Smooth muscle cell (in vitro differentiated cells): ENCODE measurements around a stretch of chr14.

GRCh38 chr14:52045142-52045491 is 23.7 kb downstream of the NID2 start:
- RAMPAGE, long total RNA, result no peak

- RAMPAGE, long total RNA, result no peak
These were observed 81.5 kb downstream of the TXNDC16 start for GRCh38 chr14:52470759-52471255.

GRCh38 chr14:52703185-52703690 is 3.8 kb upstream of the PSMC6 start:
- RAMPAGE, long total RNA, result no peak

GRCh38 chr14:52729525-52730072 is 367 bp upstream of the STYX start:
- RAMPAGE, long total RNA, result no peak

DNA sequence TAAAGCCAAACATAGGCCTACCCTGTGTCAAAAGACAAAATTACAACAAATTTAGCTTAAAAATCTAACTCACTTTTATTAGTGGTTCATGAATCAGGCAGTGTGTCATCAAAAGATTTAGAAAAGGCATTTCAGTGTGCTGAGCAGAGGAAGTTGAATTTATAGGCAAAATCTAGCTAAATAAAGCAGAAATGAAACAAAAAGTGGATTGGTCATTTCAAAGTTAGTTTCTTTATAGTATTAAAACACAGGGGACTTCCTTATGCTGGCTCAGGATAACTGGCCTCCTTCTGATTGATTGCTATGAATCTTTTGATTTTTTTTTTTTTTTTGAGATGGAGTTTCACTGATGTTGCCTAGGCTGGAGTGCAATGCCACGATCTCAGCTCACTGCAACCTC is 12.5 kb downstream of the STYX start:
- RAMPAGE, long total RNA, result no peak

- RAMPAGE, long total RNA, result no peak
These were observed 631 bp downstream of the GNPNAT1 start for GRCh38 chr14:52790828-52791124.

DNA sequence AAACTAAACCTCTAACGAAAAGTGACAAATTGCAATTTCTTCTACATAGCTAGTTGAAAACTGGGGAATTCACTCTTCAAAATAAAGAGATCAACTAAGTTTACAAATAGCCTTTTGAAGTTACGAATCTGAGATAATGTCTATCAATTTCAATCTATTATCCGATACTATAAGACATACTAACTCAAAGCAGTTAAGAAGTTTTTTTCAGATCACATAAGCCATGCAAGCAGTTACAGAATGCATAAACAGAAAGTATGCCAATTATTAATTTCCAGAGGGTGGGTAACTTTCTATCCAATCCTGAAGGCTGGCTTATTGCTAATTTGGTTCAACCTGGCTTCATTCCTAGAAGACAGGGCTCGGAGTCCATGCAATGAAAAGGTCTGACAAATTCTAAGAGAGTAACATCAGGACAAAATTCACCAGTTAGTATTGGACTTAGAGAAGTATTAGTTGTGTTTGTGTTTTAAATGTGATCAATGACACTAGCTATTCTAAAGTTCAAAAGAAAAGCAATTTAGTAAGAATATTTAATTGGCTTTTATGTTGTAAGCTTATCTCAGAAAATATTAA is 15.0 kb downstream of the FERMT2 start:
- RAMPAGE, long total RNA, result no peak

DNA sequence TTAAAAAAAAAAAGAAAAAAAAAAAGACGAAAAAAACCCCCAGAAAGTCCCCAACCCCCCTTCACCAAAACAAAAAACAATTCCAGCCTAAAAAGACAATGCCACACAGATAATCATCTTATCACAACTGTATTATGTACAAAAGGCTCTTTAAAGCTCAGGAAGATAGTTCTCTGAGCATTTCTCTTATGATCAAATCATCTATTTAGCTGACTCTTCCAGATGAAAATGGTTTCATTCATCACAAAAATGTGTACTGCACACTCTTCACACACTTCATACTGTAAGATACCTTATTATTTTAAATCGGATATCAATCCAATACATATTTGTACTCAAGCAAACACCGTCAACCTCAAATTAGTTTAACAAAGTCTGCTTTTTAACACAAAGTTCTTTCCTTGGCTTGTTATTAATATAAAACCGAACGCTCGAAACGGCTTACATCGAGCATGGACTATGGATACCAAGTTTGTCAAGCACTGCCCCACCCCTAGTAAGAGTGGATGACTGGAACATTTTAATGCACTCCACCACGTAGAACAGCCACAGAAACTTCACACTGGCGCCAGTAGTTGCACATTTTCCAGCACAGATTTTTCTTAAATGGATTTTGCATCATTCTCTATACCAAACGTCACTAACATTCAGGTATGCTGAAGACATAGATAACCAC is 1.3 kb downstream of the FERMT2 start:
- RAMPAGE, long total RNA, result no peak

- RAMPAGE, long total RNA, result no peak
These were observed 80.7 kb downstream of the DDHD1 start for GRCh38 chr14:53072426-53072843.

GRCh38 chr14:53217369-53218118 is 64.4 kb upstream of the DDHD1 start:
- RAMPAGE, long total RNA, result start-site peak on the plus strand at chr14:53217854-53217898, 10 and 5 reads in 2 replicates

DNA sequence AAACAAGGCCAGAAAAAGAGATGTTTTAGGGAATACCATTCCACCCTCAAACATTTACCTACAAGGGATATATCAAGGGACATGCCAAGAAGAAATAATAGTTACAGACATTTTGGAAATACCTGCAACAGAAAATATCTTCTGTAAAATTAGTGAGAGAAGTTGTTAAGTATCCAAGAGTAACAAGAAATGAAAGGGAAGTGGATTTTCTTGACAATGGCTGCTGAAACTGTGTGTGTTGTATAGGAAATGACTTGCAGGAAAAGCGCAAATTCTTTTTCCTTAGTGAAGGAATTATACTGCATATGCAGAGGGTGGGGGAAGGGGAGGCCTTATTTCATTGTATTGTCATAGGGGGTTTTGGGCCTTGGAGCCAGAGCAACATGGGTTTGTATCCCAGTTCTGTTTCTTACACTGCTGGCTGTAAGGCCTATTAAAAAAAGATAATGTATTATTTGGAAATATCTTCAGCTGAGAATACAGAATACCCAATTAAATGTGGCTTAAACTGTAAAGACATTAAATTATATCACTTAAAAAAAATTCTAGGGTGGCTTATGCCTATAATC is 84.4 kb upstream of the DDHD1 start:
- RAMPAGE, long total RNA, result no peak

- RAMPAGE, long total RNA, result no peak
These were observed 32.0 kb upstream of the CDKN3 start for GRCh38 chr14:54364566-54365481.

- RAMPAGE, long total RNA, result no peak
These were observed 17.0 kb downstream of the CNIH1 start for GRCh38 chr14:54424130-54424657.

DNA sequence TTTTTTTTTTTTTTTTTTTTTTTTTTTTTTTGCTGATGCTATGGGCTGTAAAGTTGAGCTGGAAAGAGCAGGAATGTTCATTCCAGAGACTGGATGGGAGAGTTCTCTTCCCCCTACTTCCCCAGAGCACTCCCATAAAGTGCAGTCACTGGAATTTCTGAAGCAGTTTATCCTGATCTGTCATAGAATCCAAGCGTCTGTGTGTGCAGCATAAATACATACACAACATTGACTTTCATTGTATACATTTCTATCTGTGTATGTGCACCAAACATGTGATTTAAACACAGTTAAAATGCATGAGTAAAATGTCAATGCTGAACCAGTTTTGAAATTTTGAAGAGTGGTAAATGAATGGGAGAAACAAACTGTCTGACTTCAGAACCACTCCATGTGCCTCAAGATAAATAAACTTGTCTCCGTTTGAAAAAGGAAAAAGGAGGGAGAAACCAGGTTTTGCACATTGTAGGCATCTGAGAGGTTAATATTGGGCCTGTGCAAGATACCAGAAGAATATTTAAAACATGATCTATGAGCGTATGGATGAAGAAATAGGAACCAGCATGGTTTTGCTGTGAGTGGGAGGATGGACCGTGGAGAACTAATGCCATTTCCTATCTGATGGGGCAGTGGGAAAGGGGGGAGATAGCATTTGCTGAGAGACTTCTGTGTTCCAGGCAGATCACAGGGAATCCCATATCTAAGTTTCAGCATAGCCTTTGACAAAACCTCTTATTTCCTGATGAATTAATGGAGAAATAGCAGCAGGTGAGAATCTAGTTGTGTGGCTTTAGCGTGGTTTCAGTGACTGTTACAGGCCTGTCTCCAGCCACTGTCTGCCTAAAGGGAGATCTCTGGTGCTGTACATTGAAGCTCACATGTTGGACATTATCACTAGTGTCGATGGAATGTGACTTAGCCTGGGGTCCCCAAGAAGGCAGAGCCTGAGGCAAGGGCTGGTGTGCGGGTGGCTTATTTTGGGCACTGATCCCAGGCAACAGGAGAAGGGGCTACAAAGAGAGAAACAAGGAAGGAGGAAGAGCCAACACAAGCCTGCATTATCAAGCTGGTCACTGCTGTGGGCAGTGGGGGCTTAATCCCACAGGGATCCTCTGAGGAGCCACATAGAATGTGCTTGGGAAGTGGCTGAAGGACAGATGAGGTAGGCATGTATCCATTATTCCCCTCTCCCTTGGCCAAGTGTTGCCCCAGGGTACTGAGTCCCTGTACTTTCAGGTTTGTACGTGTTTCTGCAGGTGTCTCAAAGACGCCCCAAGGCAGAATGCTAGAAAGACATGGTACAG is 9.5 kb downstream of the SAMD4A start:
- RAMPAGE, long total RNA, result no peak

GRCh38 chr14:54633032-54633537 is 66.2 kb downstream of the SAMD4A start:
- RAMPAGE, long total RNA, result no peak

DNA sequence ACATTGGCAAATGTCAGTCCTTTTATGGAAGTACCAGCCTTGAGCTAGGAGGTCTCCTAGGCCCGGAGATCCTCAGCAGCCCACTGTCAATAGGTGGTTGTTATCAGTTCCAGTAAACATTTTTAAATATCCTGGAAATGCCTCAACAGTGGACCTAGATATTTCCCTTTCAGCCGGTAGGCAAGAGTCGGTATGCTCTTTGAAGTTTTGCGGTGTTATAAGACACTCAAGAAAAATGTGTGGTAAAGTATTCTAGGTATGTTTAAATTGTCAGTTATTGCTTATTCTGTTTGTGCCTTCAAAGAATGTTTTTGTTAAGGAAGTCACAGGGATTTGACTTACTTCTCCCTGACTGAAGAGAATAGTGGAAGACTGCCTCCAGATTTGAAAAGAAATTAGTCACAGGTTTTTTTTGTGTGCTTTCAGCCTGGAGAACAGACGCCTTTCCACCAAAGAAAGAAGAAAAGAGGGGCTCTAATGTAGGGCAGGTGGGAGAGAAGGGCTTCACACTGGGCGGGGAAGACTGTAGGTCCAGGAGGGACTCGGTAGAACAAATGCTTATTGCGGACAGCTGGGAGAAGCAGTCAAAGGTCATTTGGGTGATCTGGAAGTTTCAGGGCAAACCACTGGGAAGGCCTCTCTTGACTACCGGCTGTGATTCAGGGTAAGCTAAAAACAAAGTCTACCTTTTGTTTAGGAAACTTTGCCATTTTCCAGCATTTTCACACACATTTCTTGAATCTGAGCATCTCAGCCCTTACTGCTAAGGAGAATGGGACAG is 76.7 kb downstream of the SAMD4A start:
- RAMPAGE, long total RNA, result no peak

DNA sequence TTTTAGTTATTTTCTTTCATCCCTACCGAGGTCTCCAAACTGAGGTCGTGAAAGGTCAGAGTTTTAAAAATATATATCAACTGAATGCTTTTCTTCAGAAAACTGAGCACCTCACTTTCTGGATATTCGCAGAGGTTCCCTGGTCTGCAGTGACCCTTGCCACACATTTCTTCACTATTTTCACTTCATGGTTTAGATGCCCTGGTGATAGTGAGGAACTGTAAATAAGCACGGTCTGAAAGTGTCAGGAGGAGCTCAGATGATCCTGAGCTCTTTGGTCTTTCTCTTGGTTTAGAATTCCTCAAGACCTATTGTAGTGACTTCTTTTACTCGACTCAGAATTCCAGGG is 83.9 kb downstream of the SAMD4A start:
- RAMPAGE, long total RNA, result no peak

GRCh38 chr14:54652877-54653371 is 86.0 kb downstream of the SAMD4A start:
- RAMPAGE, long total RNA, result no peak

- RAMPAGE, long total RNA, result no peak
These were observed 87.0 kb downstream of the SAMD4A start for GRCh38 chr14:54653626-54654561.

DNA sequence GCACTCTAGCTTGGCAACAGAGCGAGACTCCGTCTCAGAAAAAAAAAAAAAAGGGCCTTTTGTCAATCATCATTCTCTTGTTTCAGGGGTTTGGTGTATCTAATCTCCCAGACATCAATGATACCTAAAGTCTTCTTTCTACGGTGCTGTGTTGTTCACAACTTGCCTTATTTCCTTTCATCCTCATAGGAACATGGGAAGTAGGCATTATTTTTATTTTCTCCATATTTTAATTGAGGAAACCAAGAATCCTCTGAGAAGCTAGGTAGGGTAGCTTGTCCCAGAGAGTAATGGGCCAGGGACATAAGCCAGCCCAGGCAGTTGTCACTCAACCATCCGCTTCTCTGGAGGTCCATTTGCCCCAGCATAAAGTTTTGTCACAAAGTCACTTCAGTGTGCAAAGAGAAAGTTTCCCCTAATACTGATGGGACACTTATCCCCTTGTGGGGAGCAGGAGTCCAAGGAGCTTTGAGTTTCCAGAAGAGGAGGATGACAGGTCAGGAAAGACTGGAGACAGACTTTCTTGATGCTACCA is 93.2 kb downstream of the SAMD4A start:
- RAMPAGE, long total RNA, result no peak